ENCODE measurements around a stretch of chr5.

DNA sequence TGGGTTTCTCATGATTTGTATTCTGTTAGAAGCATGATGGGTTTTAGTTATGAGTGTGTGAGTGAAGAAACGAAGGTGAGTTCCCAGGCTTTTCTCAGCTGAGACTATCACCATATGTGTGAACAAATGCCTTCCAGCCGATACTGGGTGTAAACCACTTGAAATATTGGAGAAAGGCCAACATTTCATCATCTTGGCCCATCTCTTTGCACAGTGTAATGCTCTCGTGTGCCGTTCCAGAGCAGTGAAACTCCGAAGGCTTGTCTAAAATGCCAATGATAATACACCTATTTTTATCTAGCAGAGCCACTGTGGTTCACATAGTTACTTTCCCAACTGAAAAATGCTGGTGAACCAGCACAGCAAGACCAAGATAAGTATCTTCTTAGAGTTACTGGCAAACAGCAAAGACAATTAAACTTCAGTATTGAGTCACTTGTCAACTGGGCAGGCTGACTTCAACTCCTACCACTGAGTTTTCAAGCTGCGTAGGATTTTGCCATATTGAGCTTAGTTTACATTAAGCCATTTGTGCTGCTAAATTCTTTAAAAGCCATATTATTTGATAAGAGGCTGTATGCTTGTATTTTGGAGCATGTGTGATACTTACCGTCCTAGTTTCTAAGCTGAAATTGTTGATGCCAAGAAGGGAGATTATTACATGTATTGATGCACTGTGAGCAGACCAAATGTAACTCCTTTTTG lies 379.9 kb upstream of the ACTBL2 start:
- PRO-cap, 7 experiments = no peak in any of the 7 experiments
- RAMPAGE, long total RNA, 2 experiments = no peak in any of the 2 experiments

DNA sequence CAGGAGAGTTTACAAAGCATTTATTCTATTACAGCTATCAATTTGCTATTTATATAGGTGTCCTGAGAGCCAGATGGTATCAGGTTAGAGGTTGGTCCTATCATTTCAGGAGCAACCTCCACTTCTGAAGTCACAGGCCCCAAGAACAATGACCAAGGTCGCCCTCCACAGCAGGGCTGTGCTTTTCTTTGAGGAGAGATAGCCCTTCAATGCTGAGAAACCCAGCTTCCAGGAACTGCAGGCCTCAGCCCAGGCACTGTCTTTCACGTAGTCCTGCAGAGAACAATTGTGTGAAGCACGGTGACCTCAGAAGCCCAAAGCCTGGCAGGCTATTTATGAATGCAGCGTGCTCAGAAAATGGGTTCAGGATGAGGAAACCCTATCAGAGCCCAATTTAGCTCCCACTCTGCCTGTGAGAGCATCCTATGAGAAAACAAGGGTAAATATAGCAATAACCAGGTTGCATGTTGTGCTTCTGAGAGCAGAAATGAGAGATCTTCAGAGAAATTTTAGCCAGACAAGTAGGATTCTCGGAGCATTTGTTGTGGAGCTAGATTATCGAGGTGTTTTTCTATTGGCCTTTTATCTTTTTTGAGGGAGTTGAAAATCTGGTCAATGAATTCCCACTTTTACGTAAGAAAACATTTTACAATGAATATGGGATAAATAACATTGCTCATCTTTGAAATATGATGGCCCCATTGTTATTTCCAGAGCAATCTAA lies 388.2 kb downstream of the PLK2 start:
- PRO-cap, 7 experiments = no peak in any of the 7 experiments
- RAMPAGE, long total RNA, 2 experiments = no peak in any of the 2 experiments

- PRO-cap, 7 experiments = peak in 1 of 7 experiments; most common minus-strand start chr5:58459137 (in 1)
- RAMPAGE, long total RNA, 2 experiments = no peak in any of the 2 experiments
These were observed 1.1 kb downstream of the PLK2 start for GRCh38 chr5:58458556-58459350.

- PRO-cap, 7 experiments = no peak in any of the 7 experiments
- RAMPAGE, long total RNA, 2 experiments = no peak in any of the 2 experiments
These were observed 2.2 kb upstream of the PLK2 start for GRCh38 chr5:58461956-58462549.

DNA sequence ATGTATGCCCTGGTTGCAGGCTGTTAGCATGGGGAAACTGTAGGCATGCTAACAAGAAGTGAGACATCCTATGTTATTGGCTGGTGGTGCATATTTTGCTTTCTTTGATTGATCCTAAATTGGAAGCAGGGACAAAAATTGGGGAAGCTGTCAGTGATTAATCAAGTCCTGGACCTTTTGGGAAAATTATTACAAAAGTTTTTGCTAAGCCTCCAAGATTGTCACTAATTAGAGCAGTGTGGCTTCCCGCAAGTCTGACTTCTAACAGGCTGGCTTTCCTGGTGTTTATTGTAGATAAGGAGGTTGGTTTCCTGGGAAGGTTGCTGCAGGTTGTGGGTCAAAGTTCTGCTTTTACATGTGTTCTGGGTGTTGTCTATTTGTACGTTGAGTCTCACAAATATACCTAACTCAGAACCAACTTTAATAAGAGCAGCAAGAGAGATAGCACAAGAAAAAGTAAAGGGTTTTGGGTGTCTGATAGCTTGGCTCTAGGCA lies 46.8 kb downstream of the RAB3C start:
- PRO-cap, 7 experiments = no peak in any of the 7 experiments
- RAMPAGE, long total RNA, 2 experiments = no peak in any of the 2 experiments

DNA sequence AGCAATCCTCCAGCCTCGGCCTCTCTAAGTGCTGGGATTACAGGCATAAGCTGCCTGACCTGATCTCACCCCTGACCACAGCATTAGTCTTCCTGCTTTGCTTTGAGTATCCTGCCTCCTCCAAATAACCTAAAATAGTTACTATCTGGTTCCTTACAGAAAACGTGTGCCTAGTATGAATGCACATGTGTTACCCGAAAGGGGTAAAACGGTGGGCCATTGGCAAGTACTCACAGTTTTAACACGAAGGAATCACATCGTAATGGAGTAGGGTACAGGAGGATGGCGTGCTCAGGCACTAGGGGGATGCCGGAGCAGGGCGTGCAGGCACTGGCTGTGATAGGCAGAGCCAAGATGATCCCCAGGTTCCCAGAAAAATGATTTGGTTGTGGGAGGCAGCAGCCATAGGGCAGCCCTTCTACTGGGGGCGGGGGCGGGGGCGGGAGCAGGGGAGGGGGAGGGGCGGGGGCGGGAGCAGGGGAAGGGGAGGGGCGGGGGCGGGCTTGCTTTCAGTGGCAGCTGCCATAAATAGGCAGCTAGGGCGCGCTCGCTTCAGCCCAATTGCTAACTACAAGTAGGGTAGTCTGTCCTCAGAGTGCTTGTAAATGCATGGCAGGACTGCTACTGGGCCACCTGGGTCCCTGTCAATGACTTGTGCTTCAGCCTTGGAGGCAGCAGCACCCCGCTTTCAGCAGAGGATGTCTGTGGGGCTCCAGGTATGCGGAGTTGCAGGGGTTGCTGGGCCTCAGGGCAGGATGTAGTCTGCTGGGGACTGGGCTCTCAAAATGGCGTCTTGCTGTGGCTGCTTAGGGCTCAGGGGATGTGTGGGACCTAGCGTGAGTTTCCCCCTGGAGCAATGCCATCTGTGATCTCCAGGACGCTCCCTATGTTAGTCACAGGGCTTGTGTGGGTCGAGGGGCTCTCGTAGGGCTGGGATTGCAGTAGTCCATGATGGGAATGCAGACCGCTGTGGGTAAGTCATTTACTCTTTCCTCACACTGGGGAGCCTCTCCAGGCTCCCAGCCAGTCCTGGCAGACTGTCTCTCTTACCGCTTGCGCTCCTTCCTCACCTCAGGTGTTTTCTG lies 354.3 kb downstream of the RAB3C start:
- PRO-cap, 7 experiments = no peak in any of the 7 experiments
- RAMPAGE, long total RNA, 2 experiments = no peak in any of the 2 experiments

DNA sequence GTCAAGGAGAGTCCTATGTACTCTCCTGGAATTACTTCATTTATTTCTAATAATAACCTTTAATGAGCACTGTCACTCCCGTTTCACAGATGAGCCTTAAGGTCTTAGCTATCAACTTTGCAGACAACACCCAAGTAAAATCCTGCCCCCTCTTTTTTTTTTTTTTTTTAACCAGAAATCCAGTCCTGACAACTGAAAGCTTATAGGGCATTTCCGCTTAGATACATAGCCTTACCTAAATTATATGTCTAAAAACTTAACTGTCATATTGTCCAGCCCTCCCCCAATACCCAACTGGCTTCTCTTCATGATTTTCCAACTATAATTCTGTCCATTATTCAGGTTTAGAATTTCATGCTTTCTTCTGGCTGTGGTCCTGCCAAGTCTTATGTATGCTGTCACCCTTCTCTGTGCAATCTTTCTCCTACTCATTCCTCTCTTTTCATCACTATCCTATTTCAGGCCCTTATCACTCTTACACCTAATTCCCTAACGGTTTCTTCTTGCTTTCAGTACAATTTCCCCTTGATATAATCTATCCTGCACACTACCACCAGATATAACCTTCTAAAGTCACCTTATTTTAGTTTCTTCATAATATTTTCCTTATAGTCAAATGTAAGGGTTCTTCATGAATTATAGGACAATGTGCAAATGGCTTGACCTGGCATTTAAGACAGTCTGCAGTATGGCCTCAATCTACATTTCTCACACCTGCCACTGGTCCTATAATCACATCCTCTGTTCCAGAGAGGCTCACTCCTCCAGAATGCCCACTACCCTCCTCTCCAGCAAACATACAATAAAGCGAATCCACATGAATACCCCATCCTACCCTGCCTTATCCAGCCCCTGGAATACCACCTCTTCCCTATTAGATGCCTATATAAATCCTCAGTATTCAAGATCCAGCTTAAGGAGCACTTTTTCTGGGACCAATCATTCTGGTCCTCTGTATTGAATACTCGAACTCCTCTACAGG lies 436.2 kb downstream of the RAB3C start:
- PRO-cap, 7 experiments = no peak in any of the 7 experiments
- RAMPAGE, long total RNA, 2 experiments = no peak in any of the 2 experiments

GRCh38 chr5:59086255-59086793 lies 503.4 kb downstream of the RAB3C start:
- PRO-cap, 7 experiments = no peak in any of the 7 experiments
- RAMPAGE, long total RNA, 2 experiments = no peak in any of the 2 experiments

DNA sequence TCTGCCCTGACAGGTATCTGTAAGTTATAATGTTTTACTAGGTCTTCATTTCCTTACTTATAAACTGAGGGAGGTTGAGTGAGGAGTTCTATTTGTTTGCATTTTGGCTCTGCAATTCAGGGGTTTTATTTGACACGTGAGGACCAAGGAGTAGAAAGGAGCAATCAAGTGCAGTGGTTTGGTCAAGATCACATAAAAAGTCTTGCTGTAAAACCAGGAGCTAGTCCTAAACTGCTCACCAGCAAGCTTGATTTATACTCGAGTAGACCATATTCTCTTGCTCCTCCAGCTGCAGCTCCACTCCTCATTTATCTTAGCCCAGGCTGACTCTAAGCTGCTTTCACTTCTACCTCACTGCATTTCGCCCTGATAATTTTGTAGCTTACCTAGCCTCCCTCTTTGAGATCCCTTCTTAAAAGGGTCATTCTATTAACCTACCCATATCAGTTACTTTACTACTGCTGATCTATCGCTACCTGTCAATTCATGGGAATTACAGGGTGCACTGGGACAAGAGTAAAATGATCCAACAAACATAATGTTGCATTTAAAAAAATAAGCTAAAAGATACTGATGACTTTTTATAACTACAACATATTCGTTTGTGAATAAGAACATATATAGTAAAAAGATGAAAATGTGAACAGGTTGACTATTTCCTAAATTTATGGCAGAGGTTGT lies 541.4 kb downstream of the RAB3C start:
- PRO-cap, 7 experiments = no peak in any of the 7 experiments
- RAMPAGE, long total RNA, 2 experiments = no peak in any of the 2 experiments

DNA sequence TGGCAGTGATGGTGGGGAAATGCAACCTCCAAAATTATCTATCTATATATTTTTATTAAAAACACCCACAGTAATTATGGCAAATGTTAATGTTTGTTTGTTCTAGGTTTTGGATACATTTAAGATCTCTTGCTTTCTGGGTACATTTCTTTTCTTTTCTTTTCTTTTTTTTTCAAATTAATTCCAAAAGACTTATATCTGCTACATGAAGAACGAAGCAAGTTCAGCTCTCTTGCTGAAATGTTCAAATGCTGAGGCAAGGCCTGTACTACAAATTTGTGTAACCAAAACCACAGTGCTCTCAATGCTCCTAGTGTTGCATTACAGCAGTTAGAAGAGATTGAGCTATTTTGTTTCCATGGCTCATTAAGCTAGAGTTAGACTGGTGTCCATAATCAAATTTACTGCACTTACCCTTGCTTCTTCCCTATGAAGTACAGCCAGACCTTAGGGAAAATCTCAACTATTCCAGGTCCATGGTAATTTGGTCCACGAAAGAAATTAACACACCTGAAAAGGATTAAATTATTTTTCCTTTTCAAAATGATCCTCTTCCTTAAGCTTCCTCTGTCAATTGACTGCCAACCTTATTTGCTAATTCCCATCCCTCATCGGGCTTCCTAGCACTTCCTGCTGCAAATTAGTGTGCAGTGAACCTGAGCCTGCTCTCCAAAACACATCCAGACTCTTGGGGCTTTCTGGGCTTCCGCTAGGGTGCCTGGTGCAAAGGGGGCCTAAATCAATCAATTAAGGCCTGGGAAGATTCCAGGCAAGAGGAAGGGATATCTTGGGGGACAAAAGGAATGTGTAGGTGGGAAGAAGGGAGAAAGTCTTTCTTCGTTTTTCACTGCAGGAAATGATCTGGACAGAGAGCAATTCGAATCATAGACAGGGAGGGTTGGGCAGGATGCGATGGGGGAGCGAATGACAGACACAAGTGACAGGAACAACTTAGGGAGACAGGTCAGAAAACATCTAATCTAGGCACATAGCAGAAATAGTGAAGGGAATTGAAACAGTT lies 542.3 kb downstream of the RAB3C start:
- PRO-cap, 7 experiments = no peak in any of the 7 experiments
- RAMPAGE, long total RNA, 2 experiments = no peak in any of the 2 experiments

DNA sequence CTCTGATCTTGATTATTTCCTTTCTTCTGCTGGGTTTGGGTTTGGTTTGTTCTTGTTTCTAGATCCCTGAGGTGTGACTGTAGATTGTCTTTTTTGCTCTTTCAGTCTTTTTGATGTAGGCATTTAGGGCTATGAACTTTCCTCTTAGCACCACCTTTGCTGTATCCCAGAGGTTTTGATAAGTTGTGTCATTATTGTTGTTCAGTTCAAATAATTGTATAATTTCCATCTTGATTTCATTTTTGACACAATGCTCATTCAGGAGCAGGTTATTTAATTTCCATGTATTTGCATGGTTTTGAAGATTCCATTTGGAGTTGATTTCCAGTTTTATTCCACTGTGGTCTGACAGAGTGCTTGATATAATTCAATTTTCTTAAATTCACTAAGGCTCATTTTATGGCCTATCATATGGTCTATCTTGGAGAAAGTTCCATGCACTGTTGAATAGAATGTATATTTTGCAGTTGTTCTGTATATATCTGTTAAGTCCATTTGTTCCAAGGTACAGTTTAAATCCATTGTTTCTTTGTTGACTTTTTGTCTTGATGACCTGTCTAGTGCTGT lies 588.0 kb downstream of the PDE4D start:
- PRO-cap, 7 experiments = no peak in any of the 7 experiments
- RAMPAGE, long total RNA, 2 experiments = no peak in any of the 2 experiments

DNA sequence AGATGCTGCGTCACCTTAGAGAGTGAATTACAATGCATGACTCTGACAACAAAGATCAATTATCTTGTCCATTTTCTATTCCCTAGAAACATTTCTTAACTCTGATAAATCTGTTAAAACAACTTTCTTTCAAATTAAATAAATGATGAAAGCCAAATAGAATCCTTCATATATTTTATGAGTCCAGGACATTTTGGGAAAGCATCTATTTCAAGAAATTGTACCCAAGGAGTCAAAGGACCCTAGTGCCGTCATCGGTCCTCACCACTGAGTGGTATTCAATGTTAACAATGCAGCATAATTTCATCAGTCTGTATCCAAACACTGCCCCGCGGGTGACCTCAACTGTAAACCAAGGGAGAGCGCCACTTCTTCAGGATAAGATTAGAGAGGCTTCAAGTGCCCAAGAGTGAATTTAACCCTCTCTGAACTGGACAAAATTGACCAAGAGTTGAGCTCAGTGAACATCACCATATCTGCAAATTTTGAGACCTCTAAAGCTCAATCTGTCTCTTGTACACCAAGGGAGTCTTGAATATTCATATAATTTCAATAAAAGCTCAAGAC lies 535.9 kb downstream of the PDE4D start:
- PRO-cap, 7 experiments = peak in 2 of 7 experiments; most common plus-strand start position 309 of the sequence (in 1); most common minus-strand start position 273 of the sequence (in 1)
- RAMPAGE, long total RNA, 2 experiments = no peak in any of the 2 experiments

DNA sequence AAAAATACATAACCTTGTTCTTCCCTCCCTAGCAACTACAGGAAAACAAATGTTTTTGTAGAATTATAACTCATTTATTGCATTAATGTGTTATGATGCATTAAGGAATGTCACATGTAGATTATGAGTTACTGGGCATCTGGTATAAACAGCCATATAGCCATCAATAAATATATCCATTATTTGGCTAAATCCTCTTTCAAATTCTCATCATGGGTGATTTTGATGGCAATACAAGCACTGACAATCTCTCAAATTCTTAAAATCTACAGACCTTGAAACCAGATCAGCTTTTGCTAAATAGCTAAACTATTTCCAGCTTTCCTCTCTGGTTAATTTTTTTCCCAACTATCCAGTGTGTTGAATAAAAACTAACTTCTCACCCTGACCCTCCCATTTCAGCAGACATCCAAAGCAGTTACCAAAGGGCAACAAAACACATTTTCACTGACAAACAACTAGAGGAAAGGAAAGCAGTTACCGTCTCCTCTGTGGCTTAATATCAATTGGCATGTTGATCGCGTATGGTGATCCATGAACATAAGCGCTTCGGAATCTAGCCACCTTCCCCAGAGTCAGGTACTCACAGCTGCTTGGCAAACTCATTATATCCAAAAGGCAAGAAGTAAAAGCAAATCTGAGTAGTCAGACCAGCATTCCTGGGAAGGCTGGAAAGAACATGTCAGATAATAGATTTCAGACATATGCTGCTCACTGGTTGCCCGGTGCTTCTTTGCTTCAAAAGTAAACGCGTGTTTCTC lies 463.5 kb downstream of the PDE4D start:
- PRO-cap, 7 experiments = no peak in any of the 7 experiments
- RAMPAGE, long total RNA, 2 experiments = no peak in any of the 2 experiments

DNA sequence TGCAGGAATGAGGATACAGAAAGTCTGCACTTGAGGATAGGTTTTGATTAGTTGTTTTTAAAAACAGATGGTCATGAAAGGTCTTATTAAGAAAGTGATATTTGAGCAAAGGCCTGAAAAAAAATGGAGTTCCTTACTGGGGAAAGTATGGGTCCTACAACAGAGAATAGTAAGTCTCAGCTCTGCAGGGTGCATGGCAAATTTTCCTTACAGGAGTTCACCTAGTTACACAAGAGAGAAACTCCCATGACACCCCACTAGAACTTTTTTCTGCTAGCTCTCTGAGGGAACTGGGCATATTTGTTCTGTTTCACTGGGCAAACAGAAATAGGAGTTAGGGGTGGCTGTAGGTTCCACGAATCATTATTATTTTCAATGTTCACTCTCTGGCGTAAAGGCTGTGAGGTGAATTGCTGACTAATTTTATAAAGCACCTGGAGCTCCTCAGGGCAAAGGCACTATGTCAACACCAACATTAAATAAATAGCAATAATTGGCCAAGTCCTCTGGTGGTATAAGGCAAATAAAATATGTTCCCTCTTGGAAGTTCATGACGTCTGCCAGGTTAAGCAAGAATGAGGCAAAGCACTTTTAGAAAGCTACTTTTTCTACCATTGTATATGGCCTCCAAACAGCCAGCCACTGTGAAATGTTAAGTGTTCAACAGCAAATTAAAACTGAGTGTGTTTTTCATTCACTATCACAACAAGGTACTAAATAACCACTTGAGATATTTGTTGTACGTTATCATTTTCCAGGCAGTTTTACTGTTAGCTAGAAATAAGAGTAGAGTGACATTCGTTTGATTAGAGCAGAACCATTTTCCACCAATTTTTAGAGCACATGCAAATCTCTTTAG lies 344.7 kb downstream of the PDE4D start:
- PRO-cap, 7 experiments = no peak in any of the 7 experiments
- RAMPAGE, long total RNA, 2 experiments = no peak in any of the 2 experiments

DNA sequence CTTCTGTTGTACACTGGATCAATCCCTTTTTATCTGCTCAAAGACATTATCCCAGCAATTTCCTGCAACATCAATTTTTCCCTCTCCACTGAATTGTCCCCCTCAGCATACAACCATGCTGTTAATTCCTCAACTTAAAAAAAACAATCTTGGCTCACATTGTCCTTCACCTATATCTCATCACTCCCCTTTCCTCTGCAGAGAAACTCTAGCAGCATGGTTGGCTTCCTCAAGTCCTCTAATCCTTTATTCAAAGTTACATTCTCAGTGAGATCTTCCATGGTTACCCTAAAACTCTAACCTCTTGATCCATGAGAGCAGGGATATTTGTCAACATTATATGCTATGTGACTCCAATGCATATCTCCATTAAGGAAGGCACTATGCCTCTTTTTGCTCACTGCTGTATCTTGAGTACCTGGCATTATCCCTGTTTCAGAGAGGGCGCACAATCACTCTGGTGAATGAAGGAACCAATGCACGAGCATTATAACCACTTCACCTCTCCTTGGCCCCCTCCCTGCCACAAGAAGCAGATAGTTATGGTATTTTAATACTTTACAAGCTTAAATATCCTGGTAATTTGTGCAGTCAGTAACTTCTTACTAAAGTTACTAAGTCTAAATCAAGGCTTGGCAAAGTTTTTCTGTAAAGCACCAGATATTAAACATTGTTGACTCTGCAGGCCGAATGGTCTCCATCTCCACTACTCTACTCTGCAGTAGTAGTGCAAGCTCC lies 71.8 kb upstream of the PDE4D start:
- PRO-cap, 7 experiments = no peak in any of the 7 experiments
- RAMPAGE, long total RNA, 2 experiments = no peak in any of the 2 experiments

DNA sequence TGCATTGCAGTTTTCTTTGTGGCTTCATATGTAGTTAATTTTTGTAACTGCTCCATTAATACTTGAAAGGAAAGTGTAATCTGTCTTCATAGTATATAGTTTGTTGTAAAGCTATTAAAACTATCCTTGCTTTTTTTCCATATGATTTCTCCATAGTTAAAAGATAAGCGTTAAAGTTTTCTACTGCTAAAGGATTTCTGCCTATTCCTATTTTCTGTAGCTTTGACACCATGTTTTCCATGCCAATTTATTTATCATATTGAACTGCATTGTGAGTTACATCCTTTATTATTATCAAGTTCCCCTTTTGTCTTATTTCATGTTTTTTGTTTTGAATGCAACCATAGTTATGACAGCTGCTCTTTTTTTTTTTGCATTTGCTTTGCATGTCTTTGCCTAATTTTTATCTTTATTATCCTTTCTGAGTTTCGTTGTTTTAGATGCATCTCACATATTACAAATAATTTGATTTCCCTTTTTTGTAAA lies 161.6 kb downstream of the DEPDC1B start:
- PRO-cap, 7 experiments = no peak in any of the 7 experiments
- RAMPAGE, long total RNA, 2 experiments = no peak in any of the 2 experiments

DNA sequence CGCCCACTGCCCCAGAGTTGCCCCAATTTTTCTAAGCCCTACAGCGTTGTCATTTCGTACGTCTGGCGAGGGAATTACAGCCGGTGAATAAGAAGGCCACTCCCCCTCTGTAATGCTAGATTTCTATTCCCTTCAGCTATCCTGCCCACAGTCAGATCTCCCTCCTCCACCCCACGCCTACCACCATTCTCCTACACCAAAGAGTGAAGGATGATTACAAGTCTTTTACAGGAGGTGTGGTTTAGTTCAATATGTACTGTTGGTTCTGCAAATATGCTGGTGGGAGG lies 83.7 kb upstream of the SMIM15 start:
- PRO-cap, 7 experiments = no peak in any of the 7 experiments
- RAMPAGE, long total RNA, 2 experiments = no peak in any of the 2 experiments

DNA sequence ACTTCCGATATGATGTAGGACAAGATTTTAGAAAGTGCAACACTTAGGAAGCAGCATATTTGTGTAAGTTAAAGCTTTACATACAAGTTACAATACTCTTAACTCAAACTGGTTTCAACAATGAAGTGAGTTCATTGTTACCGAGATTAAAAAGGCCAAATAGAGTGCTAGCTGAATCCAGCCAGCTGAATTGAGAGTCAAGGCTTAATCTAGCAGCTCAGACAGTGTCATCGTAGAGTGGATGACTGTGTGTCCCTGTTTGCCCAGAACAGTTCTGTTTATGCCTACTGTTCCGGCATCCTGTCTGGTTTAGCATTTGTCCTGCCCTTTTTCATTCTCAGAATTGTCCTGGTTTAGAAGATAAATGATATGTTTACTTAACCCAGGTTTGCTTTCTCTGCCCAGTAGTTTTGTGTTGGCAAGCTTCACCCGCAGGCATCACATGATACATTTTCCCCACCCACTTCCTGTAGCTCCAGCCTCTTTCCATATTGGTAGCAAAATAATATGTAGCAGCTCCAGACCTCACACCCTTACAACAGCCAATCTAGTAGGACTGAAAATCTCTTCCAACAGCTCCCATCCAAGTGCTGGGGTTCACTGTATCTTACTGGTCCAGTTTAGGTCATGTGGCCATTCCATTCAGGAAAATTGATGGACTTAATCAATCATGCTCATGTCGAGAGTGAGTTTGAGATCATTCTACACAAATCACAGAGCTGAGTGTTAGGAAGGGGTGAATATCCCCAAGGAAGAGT lies 41.2 kb upstream of the ZSWIM6 start:
- PRO-cap, 7 experiments = no peak in any of the 7 experiments
- RAMPAGE, long total RNA, 2 experiments = no peak in any of the 2 experiments

GRCh38 chr5:61341083-61341385 lies 9.0 kb downstream of the ZSWIM6 start:
- PRO-cap, 7 experiments = no peak in any of the 7 experiments
- RAMPAGE, long total RNA, 2 experiments = no peak in any of the 2 experiments

DNA sequence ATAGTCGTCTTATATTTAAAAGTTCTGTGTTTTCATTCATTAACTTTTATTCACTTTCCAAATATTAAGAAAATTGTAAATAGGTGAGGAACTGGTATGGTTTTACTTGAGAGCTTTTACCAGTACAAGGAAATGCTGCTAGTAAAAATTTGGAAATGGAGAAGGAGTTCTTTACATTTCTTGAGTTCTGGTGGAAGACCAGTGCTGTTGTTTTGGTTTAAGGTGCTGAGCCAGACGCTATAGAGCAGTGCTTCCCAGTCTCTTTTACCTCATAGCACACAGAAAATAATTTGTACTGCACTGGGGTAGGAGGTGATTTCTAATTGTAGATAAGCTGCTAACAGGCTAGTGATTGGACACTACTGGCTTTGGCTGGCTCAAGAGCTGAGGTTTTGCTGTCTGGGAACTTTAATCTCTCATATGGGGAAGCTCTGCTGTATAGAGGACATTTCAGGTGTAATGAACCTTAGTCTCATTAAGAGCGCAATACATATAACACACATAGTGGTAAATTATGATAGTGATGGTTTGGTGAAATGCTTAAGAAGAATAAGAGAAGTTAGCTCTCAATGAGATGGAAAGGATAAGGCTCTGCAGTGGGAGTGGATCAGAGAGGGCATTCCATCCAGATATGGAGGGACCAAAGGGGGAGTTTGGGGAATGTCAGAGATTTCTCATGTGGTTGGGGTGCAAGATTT lies 26.6 kb downstream of the ZSWIM6 start:
- PRO-cap, 7 experiments = no peak in any of the 7 experiments
- RAMPAGE, long total RNA, 2 experiments = no peak in any of the 2 experiments

Data from ovary (tissue), 7 donors.